HGPS cell (cell line): ENCODE data around the gene ABI3BP.

DNA sequence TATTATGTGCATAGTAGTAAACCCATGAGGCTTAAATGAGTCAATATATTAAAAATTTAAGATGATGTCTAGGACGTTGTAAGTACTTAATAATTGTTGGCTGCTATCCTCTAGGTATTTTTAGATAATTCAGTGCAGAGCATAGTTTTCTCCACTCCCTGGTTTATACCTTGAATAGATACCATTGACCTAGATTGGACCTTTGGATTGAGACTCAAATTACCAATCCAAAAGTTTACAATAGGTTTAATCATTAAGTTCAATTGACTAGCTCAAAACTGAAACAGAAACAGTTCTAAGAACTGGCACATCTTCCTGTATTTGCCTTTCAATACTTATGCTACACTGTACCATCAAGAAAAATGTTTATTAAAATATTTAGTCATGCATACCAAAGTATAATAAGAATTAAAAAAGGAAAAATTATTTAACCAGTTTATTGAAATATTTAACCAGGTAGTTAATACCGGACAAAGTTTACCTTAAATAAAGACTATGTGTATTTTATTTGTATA, 4.6 kb downstream of the ADGRG7 start:
- RRBS, result no CpG with 5 or more reads among the region's 2 CpGs

DNA sequence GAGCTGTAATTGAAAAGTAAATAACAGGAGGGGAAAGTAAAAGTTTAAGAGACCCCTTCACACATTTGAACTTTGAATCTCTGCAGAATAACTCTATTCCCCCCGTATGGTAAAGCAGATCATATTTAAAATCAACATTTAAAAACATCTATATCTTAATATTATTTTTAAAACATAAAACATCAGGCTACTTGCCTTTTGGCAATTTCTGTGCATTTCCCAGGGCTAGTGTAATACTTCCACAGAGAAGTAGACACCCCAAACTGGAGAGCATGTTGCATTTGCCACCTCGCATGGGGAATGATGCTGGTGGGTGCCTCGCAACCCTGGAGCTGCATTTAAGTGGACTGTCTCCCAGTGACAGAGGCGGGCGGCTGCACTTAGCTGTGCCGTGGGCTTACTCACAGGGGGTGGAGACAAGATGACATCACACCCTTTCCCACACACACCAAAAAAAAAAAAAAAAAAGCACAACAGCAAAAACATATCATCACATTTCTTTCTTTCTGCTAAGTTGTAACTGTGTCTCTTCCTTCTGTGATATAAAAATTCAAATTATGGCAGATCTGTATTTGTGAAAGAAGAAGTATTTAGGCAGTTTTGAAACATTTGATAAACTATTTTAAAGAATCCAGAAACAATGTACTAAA, at the start of gene ABI3BP:
TSS of gene ABI3BP (minus strand) at position 311 of the 650 bp plus-strand sequence.
- RRBS, result no CpG with 5 or more reads among the region's 6 CpGs

- RRBS, result no CpG with 5 or more reads among the region's 5 CpGs
Measured at GRCh38 chr3:101530465-101531039, 17.5 kb upstream of the SENP7 start.

GRCh38 chr3:101675866-101676988, 705 bp downstream of the ZBTB11 start:
- RRBS, result 2% methylated on average over 22 of the region's 102 CpGs

GRCh38 chr3:104132956-104133403, 1233.7 kb upstream of the ALCAM start:
- RRBS, result no CpG with 5 or more reads among the region's 2 CpGs

DNA sequence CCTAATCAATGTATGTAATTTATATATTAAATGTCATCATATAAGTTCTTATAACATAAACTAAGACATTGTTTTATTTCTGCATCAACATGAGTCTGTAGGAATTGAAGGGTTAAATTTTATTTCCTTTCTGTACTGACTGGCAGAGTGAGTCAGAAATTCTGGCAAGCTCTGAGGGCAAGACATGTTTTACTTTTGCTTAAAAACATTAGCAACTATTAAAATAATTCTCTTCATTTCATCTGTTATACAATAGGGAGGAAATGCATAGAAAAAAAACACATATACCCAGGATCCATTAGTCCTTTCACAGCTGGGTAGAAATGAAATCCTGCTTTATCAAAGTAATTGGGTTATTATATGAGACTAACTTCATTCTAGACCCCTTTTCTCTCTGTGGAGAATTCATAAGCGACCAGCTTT, 171.4 kb upstream of the ALCAM start:
- RRBS, result no CpG with 5 or more reads among the region's 1 CpG

GRCh38 chr3:105524200-105524622, 157.5 kb downstream of the ALCAM start:
- RRBS, result no CpG with 5 or more reads among the region's 4 CpGs

GRCh38 chr3:105822582-105823743, 45.8 kb downstream of the CBLB start:
- RRBS, result no CpG with 5 or more reads among the region's 5 CpGs

DNA sequence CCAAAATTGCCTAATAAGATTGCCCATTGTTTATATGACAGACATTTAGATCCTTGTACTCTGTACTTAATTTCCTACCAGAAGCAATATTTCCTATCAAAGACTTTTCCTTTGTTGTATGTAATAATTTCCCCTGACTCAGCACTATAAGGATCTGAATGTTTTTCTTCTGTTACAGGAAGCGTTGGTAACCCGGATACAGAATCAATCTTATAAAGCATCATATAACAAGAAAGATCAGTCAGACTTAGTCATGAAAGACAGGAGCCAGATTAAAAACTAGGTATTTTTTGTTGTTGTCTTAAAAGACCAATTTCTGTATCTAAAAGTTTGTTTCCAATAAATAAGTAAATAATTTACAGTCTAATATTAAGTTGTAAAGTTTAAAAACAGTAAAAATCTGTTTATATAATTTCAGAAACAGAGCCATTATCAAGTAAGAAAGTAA, 38.5 kb downstream of the CBLB start:
- RRBS, result no CpG with 5 or more reads among the region's 2 CpGs

- RRBS, result no CpG with 5 or more reads among the region's 2 CpGs
Measured at GRCh38 chr3:105867717-105867890, 1.2 kb downstream of the CBLB start.

DNA sequence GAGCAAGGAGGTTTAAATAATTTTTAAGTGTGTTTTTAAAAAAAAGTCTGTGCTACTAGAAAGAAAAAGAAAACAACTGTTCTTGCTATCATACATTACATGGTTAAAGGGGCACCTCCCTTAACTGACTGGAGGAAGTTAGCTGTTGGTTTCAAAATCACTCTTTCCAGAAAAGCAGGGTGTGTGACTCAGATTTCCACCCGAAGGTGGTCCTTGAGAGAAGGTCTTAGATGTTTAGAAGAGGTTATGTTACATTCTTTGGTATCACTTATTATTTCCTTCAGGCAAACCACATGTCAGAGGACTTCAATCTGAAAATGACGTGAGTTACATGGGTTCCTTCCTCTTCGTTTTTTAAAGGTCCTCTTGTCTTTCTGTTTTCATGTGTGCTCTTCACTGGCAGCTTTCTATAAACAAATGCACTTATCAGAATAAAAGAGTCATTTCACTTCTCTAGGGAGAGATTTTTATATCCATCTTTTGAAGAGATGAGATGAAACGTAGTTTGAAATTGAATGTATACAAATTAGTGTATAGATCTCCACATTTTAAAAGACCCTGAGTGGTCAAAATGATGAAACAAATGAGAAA, 308.0 kb upstream of the CBLB start:
- RRBS, result no CpG with 5 or more reads among the region's 4 CpGs

GRCh38 chr3:108046378-108046844, 44.4 kb downstream of the CD47 start:
- RRBS, result no CpG with 5 or more reads among the region's 2 CpGs

- RRBS, result no CpG with 5 or more reads among the region's 14 CpGs
Measured at GRCh38 chr3:108089592-108090101, 1.2 kb downstream of the CD47 start.

DNA sequence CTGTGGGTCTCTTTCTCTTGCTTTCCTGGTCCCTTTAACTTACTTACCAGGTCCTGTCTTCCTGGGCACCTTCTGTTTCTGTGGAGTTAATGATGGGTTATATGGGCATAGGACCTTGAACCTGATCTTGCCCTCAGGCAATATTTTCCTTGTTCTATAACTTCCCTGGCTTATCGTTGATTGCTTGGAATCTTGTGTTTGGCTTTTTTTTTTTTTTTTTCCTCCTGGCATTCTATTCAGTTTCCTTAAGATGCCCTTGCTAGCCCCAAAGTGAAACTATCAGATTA, 106.9 kb downstream of the HHLA2 start:
- RRBS, result no CpG with 5 or more reads among the region's 1 CpG

DNA sequence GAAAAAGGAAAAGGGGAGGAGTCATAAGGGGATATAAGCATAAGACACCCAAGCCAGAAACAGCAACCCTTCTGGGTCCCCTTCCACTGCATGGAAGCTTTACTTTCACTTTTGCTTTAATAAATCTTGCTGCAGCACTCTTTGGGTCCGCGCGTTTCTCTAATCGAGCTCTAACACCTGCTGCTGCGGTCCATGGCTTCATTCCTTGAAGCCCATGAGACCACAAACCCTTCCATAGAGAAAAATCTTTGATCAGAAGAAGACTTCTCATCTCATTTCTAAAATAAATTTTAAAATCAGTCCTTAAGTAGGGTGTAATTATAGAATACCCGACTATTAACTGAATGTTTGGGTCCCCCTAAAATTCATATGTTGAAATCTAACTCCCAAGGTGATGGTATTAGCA, 444.7 kb upstream of the NECTIN3 start:
- RRBS, result no CpG with 5 or more reads among the region's 6 CpGs

GRCh38 chr3:110846771-110847303, 224.8 kb upstream of the NECTIN3 start:
- RRBS, result no CpG with 5 or more reads among the region's 3 CpGs

DNA sequence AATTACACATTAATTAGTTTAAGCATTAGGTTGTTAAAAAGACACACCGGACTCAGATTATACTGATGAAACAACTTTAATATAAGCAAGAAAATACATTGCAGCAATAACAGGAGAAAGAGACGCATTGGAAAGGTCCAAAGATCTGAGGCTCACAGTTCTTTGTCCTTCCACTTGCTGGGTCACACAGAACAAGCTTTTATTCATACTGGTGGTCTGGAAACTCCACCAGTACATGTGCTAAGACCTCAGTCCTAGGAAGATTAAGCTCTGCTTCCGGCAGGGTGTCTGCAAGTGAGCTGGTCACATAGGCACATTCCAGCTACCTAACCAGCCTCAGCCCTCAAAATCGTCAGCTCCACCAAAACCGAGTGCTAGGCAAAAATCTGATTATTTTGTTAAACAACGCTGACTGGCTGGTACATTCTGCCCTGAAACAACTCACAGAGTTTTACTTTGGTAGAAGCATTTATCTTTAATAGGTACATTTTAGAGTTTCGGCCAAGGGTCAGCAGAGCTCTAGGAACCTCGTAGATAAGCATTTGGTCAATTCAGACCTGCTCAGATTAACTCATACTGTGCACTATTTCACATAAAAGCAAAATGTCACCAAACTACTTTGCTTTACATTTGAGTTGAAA, 2.2 kb downstream of the ZBED2 start:
- RRBS, result no CpG with 5 or more reads among the region's 8 CpGs